ENCODE measurements around the genes NFE2L2, TTC30A and PDE11A.

DNA sequence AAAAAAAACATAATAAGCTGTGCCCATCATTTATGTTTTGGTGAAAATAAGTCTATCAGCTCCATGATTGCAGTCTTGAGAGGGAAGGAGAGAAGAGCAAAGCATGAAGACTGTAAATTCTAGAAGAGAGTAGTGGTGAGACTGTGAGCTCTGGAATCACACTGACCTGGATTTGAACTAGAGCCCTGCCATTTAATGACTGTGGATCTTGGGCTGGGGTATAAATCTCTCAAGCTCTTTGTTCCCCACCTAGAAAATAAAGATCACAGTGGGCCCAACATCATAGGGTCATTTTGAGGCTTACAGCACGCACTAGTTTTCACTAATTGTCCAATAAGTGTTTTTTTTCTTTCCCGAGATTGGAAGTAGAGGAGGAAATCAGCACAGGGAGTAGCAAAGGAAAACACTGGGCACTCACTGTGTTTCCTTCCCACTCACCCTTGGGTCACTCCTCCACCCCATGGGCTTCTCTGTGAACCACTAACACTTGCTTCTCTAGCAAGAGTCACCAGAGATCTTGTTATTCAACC is 61.4 kb upstream of the HNRNPA3 start:
- PRO-cap: no peak
- RAMPAGE, long total RNA, 4 experiments: no peak in any of the 4 experiments

- PRO-cap: no peak
- RAMPAGE, long total RNA, 4 experiments: no peak in any of the 4 experiments
Observed at GRCh38 chr2:177220032-177221119, 7.8 kb downstream of the HNRNPA3 start.

DNA sequence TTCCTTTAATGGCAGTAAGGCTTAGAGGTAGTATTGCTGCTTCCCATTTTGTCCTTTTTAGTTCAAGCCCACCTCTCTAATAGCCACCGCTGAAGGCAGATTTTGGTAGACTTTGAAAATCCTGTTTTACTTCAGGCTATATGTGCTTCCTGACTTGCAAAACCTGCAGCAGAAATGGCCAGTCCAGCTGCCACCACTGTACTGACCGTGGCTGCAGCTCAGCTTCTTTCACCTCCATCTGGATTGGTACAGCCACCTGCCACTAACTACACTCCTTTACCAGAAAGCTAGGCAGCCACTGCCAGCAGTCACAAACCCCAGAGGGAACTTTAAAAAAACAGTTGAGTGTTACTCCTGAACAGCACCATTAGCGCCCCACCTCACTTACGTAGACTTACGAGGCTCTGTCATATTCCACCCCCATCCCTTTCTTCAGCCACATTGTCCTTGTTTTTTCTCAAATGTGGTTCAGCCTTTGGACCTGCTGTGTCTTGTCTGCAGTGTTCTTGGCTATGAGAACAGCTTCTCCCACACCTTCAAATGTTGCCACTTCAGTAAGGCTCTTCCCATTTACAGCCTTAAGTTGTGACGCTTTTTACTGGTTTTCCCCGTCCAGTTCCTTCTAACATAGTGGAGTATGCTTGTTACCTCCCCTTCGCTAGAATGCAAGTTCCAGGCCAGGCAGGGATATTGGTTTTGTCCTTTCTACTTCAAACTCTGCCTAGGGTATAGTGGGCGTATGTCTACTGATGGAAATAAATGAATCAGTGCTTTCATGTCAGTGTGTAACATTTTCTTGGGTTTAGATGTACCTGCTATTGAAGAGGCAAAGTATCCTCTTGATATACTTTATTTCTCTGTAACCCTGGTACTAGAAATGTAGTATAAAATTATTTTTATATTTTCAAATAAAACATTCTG is 17.0 kb downstream of the HNRNPA3 start:
- PRO-cap: bidirectional peak, plus-strand start at position 460 of the sequence, minus-strand start at position 331 of the sequence
- RAMPAGE, long total RNA, 4 experiments: no peak in any of the 4 experiments

- PRO-cap: no peak
- RAMPAGE, long total RNA, 4 experiments: start-site peak on the minus strand in 1 of 4 experiments, at chr2:177234005-177234266 at its widest, 18 to 69 reads per replicate
Observed at GRCh38 chr2:177233805-177234720, 21.5 kb downstream of the HNRNPA3 start.

DNA sequence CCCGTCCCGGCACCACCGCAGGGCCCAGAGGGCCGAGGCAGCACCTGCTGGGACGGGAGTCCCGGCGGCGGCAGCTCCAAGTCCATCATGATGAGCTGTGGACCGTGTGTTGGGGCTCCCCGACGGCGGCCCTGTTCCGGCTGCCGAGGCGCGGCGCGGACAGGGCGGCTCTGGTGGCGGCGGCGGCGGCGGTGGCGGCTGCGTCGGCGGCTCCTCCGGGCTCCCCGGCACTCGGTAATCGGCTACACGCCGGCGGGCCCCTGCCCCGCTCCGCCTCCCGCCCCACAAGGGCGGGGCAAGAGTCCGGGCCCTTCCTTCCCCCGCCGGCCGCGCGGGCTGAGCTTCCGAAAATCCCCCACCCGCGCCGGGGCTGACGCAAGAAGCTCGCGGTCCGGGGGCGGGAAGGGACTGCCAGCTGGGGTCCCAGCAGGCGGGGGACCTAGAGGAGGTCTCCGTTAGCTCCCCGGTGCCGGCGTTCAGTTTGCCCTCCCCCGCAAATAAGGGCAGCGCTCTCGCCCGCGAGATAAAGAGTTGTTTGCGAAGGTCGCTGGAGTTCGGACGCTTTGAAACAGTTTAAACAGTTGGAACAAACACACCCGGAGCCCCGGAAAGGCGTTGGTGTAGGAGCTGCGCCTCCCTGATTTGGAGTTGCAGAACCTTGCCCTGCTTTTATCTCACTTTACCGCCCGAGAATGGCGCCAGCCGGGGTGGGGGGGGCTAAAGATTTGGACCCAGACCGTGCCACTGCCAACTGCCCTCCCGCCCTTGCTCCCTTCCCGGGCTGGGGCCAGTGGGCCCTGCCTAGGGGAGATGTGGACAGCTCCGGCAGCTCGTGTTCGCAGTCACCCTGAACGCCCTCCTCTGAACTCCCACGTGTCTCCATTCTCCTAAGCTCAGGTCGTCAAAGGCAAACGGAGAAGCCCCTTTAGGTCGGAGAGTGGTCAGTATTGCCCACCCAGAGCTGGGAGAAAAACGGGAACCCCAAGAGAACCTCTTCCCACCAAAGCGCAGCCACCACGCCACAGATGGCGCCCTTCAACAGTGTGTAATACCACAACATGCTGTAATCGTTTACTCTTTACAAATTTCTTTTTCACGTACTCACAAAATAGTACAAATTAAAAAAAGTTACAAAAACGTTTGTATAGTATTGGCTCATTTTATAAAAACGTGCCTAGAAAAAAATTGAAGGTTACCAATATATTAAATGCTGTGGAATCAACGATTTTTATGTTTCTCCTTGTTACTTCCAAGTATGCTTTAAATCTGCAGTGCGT is at the start of gene NFE2L2:
NFE2L2 (minus strand) TSS at position 240 of the 1,277 bp plus-strand sequence.
- PRO-cap: bidirectional peak, plus-strand start at position 378 of the sequence, minus-strand start at position 236 of the sequence; bidirectional peak, plus-strand start at position 784 of the sequence, minus-strand start at position 565 of the sequence; unidirectional peak, minus-strand start at position 1,023 of the sequence
- RAMPAGE, long total RNA, 4 experiments: start-site peak on the minus strand in 1 of 4 experiments, centred at positions 89 to 171 of the sequence, 24 to 210 reads per replicate

DNA sequence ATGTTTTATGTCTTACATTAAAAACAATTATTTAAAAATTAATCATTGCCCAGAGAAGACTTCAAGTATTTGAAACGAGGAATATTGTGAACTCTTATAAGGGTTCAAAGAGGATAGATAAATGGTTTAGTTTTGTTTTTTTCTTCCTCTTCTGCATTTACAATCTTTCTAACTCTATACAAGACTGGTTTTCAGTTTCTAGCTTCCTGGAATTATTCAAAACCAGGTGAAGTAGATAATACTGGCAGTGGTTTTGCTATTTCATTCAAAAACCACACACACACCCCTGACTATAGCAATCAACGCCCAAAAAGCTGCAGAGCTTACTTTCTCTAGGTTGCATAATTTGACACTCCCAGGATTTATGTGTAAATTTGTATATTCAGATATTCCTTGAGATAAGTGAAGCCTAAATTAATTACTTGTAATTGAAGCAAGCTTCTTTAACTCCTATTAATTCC is 1.3 kb upstream of the NFE2L2 start:
- PRO-cap: no peak
- RAMPAGE, long total RNA, 4 experiments: no peak in any of the 4 experiments

DNA sequence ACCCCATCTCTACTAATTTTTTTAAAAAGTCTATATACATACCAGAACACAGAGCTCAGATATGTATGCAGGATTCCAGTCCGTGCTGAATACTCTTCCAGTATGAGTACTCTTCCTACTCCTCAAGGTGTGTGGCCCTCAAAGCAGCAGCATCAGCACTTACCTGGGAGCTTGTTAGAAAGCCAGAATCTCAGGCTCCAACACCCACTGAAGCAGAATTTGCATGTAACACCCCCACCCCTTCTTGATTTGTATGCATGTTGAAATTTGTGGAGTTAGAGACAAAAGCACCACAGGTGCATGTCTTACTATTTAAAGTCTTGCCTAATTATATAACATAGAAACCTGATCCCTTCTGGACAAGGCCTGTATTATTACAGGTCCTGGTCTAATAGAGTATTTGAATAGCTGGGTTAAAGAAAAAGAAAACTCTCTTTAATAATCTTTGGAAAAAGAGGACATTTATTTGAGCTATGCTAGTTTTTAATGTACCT is 50.3 kb upstream of the NFE2L2 start:
- PRO-cap: no peak
- RAMPAGE, long total RNA, 4 experiments: start-site peak on the minus strand in 3 of 4 experiments, centred at positions 152 to 198 of the sequence, 7 to 53 reads per replicate

DNA sequence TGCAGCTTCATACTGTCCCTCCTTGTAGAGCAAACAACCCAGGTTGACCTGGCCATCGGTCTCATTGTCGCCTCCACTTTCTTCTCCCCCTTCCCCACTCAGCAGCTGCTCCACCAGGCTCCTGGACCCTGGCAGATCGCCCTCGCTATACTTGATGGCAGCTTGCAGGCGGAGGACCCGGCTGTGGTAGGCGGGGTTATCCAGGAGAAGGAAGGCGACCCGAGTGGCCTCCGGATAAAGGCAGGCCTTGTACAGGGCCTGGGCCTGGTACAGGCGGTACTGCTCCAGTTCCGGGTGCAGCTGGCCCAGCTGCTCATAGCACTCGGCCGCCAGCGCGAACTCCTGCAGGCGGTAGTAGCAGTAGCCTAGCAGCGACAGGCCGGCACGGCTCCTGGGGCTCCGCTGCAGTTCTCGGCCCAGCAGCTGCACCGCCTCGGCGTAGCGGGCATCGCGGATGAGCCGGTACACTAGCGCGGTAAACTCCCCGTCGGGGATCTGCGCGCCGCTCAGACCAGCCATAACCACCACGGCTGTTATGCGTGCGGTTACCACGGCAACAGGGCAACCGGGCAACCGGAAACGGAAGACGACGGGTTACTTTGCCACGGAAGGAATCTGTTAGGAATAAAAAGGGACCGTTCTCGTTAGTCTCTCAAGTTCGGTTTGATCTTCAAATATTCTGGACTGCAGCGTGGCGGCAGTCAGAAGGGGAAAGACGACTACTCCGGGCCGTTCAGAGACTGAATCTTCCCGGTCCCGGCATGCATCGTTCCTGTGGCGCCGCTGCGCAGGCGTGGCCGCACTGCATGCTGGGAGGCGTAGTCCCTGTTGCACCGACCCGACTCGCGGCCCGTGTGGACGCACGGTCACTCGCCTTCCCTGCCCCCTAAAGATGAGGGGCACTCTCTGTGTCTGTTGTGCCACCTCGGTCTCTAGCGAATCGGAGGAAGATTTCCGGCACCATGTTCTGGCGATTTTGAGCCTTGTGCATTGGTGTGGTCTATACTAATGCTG is at the start of gene TTC30A:
TTC30A (minus strand) TSS at position 560 of the 1,014 bp plus-strand sequence.
- PRO-cap: bidirectional peak, plus-strand start at position 836 of the sequence, minus-strand start at position 532 of the sequence
- RAMPAGE, long total RNA, 4 experiments: start-site peak on the minus strand in 1 of 4 experiments, centred at position 535 of the sequence, 11 reads per replicate

DNA sequence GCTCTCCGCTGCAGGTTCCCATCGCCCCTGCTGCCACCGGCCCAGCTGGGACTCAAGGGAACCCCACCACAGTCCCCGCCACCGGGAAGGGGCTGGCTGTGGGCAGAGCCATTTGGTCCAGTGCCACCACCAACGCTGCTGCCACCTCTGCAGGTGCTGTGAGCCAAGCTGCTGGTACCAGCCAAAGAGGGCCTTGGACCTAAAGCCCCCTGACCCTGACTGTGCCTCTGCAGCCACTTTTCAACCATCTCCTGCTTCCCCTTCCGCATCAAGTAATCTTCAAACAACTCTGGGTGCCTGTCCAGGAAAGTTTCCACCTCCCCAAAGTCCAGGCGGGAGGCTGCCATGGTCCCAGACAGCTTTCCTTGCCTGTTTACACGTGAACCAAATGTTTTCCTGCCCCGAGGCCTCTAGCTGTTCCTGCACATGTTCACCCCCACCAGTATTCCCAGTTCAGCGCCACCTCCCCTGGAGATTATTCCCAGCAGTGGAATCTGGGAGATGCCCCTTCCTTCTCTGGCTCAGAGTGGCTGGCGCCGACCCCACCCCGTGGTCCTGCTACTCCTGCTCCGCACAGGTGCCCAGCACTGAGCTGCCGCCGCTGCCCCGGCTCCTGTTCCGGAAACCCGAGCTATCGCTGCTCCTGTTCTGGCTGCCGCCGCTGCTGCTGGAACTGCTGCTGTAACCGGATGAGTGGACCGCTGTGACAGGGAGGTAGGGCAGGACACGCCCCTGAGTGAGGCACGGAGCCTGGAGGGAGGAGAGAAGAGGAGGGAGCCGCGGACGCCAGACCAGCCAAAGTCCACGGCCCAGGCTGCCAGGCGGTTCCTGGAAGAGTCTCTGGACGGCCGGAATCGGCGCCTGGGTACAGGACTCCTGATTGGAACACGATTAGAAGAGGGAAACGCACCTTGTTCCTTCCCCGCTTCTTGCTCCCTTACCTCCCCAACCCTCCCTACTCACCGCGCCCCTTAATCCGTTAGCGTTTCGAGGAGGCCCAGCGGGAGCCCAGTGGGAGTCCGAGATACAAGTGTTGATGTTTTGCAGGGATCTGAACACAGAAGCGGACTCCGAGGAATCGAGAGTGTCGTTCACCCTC is at the start of gene PDE11A:
PDE11A (minus strand) TSS at position 687 of the 1,099 bp plus-strand sequence.
- PRO-cap: no peak
- RAMPAGE, long total RNA, 4 experiments: start-site peak on the minus strand in 2 of 4 experiments, centred at positions 547 to 675 of the sequence, 6 to 8 reads per replicate

GRCh38 chr2:178191251-178191767 is 3.0 kb upstream of the OSBPL6 start:
- PRO-cap: no peak
- RAMPAGE, long total RNA, 4 experiments: no peak in any of the 4 experiments

GRCh38 chr2:178450058-178450836 is 728 bp downstream of the PRKRA start:
- PRO-cap: bidirectional peak, plus-strand start at chr2:178450878, minus-strand start at chr2:178450774
- RAMPAGE, long total RNA, 4 experiments: no peak in any of the 4 experiments

GRCh38 chr2:178495476-178495911 is 15.2 kb downstream of the PLEKHA3 start:
- PRO-cap: no peak
- RAMPAGE, long total RNA, 4 experiments: start-site peak on the plus strand in 2 of 4 experiments, at chr2:178495552-178495850 at its widest, 7 reads per replicate

DNA sequence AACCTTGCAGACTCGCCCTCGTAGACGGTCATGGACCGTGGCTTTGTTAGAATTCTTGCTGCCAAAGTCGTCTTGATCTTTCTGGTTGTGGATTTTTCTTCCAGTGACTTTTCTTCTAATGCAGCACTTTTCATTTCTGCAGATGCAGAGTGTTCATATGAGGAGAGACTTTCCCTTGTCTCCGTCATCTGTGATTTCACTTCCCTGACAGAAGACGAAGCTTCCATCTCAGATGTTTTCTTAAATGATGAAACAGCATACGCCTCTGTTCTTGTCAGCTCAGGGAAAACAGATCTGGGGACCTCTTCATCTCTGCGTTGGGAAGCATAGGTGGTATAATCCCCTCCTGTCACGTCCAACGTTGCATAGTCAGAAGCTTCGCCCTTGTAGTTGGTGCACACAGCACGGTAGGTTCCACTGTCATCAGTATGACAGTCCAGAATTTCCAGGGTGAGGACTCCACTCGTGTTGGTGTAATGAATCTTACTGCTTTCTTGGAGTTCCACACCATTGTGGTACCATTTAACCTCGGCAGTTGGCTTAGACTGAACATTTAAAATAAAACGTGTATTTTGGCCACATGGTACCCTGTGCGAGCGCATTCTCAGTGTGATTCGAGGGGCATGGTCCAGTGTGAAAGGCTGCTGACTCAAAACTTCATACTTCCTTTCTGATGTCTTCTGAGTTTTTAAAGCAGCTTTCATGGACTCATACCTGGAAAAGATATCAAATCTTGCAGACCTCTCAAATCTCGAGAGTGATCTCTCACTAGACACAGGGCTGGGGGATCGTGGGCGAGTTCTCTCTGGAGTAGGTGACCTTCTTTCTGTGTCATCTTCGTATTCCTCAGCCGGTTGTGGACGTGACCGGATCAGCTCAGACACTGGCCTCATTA is 51.2 kb downstream of the PLEKHA3 start:
- PRO-cap: no peak
- RAMPAGE, long total RNA, 4 experiments: no peak in any of the 4 experiments

DNA sequence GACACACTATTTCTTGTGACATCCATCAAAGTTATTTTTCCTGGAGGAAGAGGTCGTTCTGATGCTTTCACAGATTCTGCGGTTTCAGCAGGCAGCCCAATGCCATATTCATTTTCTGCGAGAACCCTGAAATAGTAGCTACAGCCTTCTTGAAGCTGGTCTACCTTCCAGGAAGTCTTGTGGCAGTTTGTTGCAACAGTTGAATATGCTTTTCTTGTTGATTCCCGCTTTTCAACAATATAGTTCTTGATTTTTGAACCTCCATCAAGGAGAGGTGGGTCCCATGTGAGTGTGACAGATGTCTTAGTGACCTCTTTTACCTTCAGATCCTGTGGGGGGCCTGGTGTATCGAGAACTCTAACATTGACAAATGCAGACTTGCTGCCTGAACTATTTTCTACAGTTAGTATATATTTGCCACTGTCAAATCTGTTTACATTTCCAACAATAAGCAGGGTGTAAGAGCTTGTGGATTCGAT is 92.0 kb downstream of the PLEKHA3 start:
- PRO-cap: no peak
- RAMPAGE, long total RNA, 4 experiments: no peak in any of the 4 experiments

DNA sequence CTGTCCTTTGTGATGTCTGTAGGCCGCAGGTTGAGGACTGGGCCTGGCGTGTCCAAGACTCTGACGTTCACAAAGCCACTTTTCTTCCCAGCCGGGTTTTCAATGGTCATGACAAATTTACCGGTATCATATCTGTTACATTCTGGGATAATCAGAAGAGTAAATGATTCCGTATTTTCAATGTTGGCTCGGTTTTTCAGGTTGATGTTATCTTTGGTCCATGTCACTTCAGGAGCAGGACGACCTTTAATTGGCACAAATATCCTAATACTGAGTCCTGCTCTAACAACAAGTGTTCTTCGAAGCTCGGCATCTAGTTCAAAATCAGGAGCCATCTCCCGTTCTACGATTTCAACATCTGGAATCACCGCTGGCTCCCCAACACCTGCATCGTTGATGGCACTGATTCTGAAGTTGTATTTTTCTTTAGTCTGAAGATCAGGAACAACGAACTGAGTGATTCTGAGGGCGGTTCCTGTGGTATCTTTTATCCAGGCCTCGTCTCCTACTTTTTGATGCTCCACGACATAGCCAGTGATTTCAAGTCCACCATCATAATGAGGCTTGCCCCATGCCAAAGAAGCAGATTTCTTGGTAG is 95.6 kb downstream of the PLEKHA3 start:
- PRO-cap: no peak
- RAMPAGE, long total RNA, 4 experiments: no peak in any of the 4 experiments

DNA sequence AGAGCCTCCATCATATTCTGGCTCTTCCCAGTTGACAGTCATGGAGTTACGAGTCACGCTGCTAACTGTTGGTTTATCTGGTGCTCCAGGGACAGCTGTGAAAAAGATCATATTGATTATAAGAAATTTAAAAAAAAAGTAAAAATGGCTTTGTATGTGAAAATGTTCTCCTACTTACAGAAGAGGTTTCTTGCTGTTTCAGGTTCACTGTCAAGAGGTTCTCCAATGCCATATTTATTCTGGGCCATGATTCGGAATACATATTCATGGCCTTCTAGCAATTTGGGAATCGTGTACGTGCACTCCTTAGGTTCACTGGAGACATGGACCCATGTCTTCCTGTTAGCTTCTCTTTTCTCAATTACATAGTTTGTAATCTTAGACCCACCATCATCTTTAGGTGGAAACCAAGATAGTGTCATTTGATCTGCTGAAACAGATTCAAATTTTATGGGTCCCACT is 118.7 kb downstream of the PLEKHA3 start:
- PRO-cap: no peak
- RAMPAGE, long total RNA, 4 experiments: no peak in any of the 4 experiments

- PRO-cap: no peak
- RAMPAGE, long total RNA, 4 experiments: no peak in any of the 4 experiments
Observed at GRCh38 chr2:178799445-178799877, 7.8 kb downstream of the TTN start.

DNA sequence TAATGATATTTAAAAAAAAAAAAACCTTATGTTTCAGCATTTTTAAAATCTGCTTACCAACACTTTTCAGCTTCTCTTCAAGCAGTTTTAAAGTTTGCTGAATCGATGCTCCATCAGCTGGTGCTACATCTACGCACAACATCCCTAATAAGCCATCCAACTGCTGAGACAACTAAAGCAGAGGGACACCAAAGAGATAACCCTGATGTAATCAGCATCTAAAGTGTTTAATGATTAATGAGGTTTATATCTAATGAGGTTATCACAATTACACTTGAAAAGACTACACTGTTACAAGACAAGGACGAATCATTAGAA is 73.7 kb upstream of the CCDC141 start:
- PRO-cap: no peak
- RAMPAGE, long total RNA, 4 experiments: no peak in any of the 4 experiments

DNA sequence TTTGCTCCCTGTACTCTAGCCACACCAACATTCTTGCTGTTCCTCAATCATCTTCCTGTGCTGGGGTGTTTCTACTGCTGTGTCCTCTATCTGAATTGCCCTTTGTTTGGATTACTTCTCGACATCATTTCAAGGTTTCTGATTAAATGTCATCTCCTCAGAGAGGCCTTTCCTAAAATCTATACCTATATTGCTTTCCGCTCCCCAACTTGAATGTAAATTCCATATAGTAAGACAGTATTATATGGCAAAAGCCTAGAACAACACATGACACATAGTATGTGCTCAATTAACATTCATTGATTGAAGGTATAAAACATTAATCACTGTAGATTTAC is 77.2 kb upstream of the CCDC141 start:
- PRO-cap: no peak
- RAMPAGE, long total RNA, 4 experiments: no peak in any of the 4 experiments

DNA sequence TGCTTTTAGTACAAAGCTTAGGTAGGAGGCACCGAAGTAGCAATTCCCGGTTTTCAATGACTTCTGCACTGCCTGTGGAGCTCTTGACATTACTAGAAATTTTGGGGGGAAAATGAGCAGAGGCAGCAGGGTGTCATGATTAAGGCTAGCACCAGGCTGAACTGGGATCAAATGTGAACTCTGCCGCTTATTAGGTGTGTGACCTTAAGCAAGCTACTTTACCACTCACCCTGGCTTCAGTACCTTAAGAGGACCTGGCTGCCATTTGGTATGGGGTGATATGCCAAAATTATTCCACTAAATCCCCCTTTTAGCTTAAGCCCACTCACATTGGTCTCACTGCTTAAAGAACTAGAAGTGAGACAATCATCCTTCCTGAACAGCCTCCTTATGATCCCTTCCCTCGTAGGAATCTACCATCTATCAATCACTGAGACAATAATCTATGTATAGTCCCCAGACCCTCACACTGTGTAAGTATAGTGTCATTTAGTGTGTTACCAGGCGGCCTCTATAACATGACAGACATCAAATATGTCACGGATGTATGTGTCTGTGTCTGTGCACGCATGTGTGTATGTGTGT is 36.9 kb downstream of the SESTD1 start:
- PRO-cap: no peak
- RAMPAGE, long total RNA, 4 experiments: no peak in any of the 4 experiments